SUDHL5 (cell line): ENCODE results near the genes IER3IP1 and SMAD2.

GRCh38 chr18:45954088-45955258 is 12.7 kb downstream of the EPG5 start:
- PRO-cap, result no peak

DNA sequence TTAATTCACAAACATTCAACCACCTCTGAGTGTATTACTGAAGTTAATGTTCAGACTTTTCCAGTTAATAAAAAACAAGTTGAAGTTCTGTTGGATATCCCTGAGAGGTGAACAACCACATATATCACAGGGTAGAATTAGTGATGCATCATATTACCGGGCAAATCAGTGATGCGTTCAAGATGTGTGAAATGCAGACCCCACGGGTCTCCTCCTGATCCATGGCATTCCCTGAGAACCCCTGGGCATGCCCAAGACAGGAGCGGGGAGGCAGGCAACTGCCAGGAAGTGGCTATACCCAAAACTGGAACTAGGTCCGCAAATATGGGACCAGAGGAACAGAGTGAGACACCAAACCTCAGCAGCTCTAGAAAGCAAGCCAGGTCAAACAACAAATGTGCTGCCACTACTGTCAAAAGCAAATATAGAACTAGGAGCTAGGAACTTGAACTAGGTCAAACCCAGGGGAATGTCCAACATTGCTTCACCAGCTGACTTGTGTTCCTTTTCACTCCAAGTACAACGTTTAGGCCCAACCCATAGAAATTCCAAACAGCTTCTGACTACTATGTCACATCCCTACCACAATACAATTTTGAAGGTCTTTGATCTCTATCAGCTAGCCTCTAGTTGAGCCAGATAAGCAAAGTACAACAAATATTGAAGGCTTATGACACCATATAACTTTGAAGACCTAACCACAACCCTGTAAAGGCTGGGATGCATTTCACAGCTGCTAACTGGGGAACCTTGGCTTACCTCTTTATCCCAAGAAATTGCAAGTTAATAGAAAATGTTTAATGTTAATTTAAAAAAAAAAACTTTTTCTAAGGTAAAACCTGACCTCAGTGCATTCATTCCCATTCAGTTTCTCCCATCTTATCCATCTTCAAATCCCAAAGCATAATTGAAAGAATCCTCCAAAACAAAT is 20.0 kb downstream of the PSTPIP2 start:
- PRO-cap, result no peak

DNA sequence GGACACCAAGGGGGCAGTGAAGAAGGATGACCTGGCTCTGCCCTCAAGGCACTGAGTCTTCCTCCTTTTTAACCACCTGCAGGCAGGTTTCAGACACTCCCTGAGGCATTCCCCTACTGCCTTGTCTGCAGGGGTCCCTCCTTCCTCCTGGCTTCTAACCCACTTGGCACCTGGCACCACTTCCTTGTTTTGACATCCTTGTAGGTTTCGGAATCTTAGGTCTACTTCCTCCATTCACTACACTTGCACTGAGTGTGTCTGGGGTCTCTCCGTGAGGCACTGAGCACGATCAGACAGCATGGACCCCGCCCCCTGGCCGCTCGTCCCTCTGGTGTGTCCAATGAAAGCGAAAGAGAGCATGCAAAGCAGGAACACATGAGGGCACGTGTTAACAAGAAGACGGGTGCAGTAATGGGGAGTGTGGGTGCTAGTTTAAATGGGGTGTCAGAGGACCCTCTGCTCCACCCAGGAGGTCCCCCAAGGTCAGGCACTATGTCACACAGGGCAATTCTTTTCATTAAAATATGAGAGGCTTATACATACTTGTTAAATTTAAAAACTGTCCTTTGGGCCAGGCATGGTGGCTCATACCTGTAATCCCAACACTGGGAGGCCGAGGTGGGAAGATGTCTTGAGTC is 5.8 kb upstream of the C18orf25 start:
- PRO-cap, result bidirectional peak, plus-strand start at position 414 of the sequence, minus-strand start at position 250 of the sequence

- PRO-cap, result no peak
Observed at GRCh38 chr18:46262904-46263260, 70.9 kb upstream of the RNF165 start.

GRCh38 chr18:46335398-46336308 is 1.8 kb downstream of the RNF165 start:
- PRO-cap, result no peak

GRCh38 chr18:46388329-46388838 is 54.6 kb downstream of the RNF165 start:
- PRO-cap, result no peak

DNA sequence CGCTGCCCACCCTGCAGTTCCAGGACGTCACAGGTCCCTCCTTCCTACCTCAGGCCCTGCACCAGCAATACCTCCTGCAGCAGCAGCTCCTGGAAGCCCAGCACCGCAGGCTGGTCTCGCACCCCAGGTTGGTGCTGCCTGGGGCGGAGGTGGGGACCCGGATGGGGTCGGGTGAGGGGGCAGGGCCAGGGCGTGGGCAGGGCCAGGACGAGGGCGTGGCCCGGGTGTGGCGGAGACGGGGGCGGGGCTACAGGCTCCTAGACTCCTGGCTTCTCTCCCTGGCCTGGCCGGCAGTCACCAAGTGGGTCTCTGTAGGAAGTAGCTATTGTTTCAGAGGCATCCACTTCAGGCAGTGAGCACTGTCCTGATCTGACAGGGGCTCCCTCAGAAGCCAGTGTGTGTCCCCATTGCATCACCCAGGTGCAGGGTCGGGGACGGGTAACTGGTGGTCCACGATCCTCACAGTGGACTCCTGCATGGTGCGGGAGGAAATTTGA is 99.6 kb downstream of the RNF165 start:
- PRO-cap, result no peak

- PRO-cap, result no peak
Observed at GRCh38 chr18:46600791-46601698, 56.0 kb downstream of the LOXHD1 start.

DNA sequence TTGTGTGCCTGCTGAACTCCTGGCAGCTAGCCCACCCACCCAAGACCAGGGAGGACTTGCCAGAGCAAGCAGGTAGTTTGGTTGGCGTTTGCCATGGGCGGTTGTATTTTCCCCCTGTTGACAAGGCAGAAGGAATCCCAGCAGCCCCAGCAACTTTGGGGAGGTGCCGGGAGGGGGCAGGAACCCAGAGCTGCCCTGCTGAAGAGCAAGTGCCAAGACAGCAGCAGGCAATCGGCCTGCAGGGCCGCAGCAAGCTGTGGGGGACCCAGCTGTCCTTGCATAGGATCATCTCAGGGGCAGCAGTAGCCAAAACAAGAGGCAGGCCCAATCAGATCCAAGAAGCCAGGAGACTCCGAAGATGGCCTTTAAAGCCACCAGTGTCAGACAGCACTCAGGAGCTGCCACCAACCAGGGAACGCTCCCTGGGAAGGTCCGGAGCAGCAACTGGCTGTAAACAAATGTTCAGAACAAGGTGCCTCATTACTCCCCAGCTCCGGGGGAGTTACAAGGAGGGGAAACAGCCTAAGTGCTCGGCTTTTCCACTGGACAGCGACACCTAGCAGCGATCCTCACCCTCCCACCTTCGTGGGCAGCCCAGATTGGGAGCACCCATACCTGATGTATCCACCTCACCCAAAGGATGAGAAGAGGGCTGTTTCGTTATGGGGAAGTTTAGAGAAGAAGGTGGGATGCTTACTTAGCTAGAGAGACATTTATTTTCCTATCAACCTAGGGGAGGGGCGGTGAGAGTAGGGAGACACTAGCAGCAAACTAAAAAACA is 2.0 kb downstream of the ST8SIA5 start:
- PRO-cap, result no peak

DNA sequence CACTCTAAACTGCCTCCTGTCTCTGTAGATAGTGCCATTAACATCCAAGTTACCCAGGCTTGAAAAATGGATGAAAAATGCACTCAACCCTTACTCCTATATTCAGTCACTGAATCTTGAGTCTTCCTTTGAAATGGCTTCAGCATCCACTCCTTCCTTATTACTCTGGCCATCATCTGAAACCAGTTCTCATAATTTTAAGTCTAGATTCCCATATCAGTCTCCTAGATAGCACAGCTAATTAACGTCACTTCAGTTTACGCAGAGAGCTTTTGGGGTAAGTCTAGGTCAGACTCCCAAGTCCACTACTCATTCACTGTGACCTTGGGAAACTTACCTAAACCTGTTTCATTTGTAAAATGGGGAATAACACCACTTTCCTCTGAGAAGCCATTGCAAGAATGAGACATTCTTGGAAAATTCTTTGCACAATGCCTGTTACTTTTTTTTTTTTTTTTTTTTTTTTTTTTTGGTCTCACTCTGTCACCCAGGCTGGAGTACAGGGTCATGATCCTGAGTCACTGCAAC is 49.1 kb upstream of the ST8SIA5 start:
- PRO-cap, result no peak

- PRO-cap, result no peak
Observed at GRCh38 chr18:46811794-46812239, 55.0 kb upstream of the ST8SIA5 start.

DNA sequence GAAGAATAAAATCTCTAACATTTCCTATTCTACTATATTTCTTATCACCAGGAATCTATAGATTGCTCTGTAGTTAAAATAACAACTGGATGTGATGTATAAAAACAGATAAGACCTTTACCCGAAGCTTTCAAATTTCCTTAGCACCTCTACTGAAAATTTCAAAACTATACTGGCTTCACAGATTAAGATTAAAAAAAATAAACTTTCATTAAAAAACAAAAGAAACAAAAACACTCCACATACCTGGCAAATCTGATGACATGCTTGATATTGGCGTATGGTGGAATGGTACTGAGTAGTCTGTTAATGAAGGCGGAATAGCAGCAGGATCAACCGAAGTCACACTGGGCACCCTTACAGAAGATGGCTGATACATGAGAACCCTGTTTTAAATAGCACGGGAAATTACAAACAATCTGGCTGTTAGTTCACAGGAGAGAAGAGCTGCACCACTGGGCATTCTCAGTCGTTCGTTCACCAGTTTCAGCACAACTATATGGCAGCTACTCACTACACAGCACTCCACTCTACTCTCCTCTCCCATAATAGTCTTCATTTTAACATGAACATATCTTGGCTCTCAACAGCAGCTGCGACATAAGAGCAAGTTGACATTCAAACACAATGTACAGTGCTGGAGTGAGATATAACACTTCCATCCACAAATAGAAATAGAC is 64.0 kb upstream of the ST8SIA5 start:
- PRO-cap, result no peak

DNA sequence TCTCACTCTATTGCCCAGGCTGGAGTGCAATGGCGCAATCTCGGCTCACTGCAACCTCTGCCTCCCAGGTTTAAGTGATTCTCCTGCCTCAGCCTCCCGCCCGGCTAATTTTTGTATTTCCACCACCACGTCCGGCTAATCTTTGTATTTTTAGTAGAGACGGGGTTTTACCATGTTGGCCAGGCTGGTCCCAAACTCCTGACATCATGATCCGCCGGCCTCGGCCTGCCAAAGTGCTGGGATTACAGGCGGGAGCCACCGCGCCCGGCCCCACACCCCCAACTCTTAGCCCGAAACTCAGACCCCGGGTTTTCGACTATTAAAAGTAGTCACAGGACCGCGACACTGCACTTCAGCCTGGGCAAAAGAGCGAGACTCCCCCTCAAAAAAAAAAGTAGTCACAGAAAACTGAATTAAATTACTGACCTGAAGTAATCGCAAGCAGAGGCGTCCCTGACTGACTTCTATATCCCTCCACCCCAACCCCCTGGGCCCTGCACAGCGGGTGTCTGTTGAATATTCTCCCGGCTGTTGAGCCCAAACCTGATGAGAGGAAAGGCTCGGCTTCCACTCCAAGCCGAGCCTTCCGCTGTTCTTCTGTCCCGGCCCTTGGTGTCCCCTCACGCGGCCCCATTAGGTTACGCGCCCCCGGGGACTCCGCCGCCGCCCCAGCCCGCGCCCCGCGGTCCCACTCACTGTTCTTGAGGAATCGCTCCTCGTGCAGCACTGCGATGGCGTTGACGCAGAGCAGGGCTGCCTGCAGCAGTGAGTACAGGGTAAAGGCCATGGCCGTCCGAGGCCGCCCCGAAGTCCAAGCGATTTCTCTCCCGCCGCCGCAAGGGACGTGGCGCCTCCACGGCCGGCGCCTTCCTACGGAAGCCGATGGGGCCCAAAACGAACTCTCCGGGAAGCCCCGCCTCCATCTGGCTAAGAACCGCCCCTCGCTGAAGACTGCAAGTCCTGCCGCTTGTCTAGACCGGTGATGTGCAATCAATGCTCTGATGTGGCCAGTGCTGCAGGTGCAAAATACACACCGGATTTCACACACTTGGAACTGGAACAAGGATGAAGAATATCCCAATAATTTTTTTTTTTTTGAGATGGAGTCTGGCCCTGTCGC is at the start of gene IER3IP1:
Gene IER3IP1, minus strand, starts transcription at position 874 of the 1,120 bp plus-strand sequence.
- PRO-cap, result unidirectional peak, minus-strand start at position 826 of the sequence

- PRO-cap, result no peak
Observed at GRCh38 chr18:47595858-47596171, 334.6 kb downstream of the SMAD2 start.

DNA sequence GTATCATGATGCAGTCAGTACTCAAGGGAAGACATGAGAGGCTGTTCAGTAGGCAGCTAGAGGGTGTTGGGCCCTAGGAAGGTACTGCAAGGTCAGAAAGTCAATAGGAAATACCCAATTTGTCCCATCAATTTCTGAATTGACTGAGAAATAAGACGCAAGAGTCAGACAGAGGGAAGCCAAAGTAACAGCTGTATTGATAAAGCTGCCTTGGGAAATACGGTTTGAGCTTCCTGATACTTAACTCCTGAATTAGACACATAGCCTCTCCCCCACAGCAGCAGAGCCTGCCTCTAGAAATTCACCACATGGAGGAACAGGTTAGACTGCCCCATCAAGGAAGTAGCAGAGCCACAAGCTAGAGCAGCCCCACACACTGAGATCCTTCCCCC is 220.1 kb downstream of the SMAD2 start:
- PRO-cap, result no peak

DNA sequence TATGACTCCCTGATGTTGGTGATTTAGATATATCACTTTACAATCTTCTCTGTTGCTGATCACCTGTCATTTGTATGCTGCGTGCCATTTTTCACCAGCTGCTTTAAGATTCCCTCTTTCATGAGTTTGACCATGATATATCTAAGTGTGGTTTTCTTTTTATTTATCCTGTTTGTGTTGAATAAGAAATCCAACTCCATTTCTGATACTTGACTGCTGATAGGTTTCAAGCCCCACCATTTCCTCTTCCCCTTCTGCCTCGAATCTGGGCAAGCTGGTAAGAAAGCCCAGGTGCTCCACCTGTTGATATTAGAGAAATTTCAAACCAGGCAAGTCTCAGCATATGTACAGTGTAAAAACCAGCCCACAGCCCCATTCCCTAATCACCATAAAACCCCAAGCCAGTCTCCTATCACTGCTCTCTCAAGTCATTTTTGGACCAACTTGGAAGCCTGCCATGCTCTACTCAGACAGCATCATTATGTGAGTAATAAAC is 46.7 kb downstream of the SMAD2 start:
- PRO-cap, result no peak

- PRO-cap, result bidirectional peak, plus-strand start at chr18:47930322, minus-strand start at chr18:47930048; bidirectional peak, plus-strand start at chr18:47931006, minus-strand start at chr18:47930834
Observed at GRCh38 chr18:47930128-47930929, at the start of gene SMAD2. Gene SMAD2 (minus strand): TSS chr18:47930659.

- PRO-cap, result no peak
Observed at GRCh38 chr18:48027249-48028108, 97.0 kb upstream of the SMAD2 start.

- PRO-cap, result no peak
Observed at GRCh38 chr18:48049567-48050537, 119.4 kb upstream of the SMAD2 start.

- PRO-cap, result no peak
Observed at GRCh38 chr18:48077611-48078057, 147.2 kb upstream of the SMAD2 start.